Thoracic aorta (tissue), 1 donor: ENCODE measurements around a stretch of chr17.

GRCh38 chr17:40017313-40018130 lies 2.3 kb downstream of the CSF3 start:
- RAMPAGE, long total RNA: no peak

- RAMPAGE, long total RNA: no peak
These were observed 4.1 kb downstream of the CSF3 start for GRCh38 chr17:40019160-40019919.

DNA sequence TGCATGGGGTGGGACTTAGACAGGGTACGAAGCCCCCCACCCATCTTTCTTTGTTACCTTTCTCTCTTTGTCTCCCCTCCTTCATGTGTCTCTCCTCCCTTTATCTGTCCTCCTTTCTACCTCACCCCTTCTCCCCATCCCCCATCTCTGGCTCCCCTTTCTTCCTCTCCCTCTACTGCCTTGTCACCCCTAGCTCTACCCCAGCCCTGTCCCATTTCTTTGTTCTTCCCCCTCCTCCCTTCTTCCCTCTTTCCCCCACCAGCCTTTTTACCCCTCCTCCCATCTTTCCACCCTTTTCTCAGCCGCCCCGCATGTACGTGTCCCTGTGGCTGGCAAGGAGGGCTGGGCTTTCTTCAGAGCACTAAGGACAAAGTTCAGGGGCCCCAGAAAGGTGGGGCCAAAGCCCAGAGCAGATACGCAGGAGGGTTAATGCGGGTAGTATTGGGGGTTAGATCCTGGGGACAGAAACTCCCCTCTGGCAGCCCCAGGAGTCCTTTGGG lies 8.1 kb downstream of the THRA start:
- RAMPAGE, long total RNA: no peak

- RAMPAGE, long total RNA: no peak
These were observed 11.6 kb downstream of the THRA start for GRCh38 chr17:40074183-40074847.

GRCh38 chr17:40086691-40087392 lies 13.5 kb downstream of the NR1D1 start:
- RAMPAGE, long total RNA: start-site peak on the plus strand at chr17:40086808-40086817, 21 reads; start-site peak on the plus strand at chr17:40087043-40087156, 23 reads

GRCh38 chr17:40109985-40110992 lies 9.9 kb upstream of the NR1D1 start:
- RAMPAGE, long total RNA: no peak

- RAMPAGE, long total RNA: no peak
These were observed 1.3 kb downstream of the MSL1 start for GRCh38 chr17:40122918-40123592.

- RAMPAGE, long total RNA: no peak
These were observed 4.2 kb downstream of the MSL1 start for GRCh38 chr17:40125886-40126494.

- RAMPAGE, long total RNA: no peak
These were observed 14.6 kb upstream of the CDC6 start for GRCh38 chr17:40272929-40273658.

GRCh38 chr17:40316407-40317235 lies 7.6 kb downstream of the RARA start:
- RAMPAGE, long total RNA: no peak

GRCh38 chr17:40321734-40321980 lies 12.7 kb downstream of the RARA start:
- RAMPAGE, long total RNA: no peak

- RAMPAGE, long total RNA: no peak
These were observed 12.9 kb downstream of the RARA start for GRCh38 chr17:40321981-40322149.

DNA sequence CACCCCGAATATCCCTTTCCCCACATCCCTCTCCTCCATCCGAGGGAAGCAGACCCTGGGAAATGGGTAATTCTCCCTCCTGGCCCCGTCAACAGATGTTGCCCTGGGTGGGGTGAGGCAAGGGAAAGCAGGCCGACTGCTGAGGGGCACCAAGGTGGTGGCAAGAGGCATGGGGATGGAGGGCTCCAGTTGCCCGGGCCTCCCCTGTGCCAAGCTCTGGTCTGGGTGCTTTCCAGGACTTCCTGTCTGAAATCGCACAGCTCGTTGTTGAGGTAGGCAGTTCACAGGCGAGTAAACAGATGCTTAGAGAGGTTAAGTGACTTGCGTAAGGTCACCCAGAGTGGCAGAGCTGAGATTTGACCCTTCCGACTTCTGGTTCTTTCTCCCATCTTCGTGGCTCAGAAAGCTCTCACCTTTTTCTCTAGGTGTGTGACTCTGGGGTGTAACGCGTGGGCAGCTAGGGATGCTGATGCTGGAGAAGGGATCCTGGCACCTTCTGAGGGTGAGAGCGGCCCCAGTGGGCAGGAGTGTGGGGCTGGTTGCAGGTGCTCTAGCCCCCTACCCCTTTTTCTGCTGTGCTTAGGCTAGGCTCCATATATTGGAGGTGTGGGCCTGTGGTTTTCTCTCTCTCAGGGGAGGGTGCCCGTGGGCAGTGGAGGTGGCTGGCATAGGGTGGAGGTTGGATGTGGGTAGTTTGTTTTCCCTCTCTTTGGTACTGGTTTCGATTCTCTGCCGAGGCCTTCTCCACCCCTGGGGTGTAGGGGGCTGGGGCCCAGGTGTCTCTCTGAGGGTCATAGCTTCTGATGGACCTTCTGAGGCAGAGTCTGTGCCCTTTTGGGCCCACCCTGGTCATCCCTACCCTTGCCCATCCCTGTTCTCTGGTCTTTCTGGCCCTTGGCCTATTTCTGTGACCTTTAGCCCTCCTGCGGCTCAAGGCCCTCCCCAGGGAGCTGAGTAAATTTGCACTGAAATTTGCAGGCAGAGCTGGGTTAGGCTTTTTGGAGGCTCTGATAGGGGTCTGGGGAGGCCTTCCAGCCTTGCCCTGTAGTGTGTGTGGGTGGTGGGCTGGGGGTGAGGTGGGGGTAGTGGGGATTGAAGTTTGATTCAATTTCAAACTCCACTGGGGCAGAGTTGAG lies 17.4 kb downstream of the RARA start:
- RAMPAGE, long total RNA: no peak

DNA sequence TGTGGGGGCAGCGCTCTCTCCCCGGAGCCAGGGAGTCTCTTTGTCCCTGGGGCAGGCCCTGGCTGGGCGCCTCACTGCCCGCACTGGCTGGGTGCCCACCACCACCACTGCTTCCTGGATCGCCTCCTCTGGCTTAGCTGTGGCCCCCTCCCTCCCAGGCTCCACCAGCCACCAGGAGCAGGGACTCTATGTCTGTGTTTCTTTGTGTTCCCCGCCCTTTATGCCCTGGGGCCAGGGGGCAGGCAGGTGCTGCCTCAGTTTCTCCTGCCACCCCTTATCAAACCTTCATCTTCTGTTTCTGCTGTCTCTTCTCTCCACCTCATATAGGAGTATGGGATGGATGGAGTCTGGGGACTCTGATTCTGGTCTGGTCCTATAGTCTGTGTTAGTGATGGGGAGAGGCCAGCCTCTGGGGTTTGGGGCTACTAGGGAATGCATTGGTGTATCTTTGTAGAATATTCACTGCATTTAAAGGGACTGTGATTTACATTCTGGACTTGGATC lies 23.6 kb downstream of the RARA start:
- RAMPAGE, long total RNA: no peak

- RAMPAGE, long total RNA: no peak
These were observed 25.2 kb downstream of the GJD3 start for GRCh38 chr17:40338991-40340119.

DNA sequence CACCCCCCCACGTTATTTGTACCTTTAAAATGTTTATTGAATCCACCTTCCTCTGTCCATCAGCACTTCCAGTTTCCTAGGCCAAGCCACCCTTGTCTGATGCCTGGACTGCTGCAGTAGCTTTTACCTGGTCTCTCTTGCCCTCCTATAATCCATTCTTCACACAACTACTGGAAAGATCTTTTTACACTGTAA lies 24.5 kb downstream of the GJD3 start:
- RAMPAGE, long total RNA: no peak

DNA sequence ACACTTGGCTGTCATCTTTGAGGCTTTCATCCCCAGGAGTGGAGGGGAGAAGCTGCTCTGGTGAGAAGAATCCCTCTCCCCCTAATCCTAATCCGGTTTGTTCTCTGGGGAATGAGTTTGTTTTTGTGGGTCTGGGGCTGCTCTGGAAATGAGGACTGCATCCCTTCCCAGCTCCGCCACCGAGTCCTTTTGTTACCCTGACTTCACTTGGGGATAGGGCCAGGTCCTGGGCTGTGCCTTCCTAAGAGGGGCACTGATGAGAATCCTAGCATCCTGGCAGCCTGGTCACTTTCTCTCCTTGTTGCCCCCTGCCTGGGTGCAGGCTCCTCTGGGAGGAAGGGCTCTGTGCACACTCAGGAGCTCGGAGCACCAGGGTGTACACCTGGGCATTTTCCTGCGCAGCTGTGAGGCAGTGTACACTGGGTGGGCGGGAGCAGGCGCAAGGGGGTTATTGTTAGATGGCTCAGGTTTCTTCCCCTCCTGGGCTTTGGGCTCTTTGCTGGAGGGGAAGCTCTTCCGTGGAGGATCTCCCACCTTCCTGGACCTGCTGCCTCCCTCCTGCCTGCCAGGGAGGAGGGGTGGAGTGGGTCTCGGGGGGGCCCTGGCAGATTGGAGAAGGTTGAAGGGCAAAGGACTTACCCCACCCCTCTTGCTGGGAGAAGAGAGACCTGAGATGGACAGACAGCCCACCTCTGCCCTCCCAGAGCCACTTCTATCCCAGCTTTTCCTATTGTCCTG lies 20.9 kb downstream of the GJD3 start:
- RAMPAGE, long total RNA: no peak

DNA sequence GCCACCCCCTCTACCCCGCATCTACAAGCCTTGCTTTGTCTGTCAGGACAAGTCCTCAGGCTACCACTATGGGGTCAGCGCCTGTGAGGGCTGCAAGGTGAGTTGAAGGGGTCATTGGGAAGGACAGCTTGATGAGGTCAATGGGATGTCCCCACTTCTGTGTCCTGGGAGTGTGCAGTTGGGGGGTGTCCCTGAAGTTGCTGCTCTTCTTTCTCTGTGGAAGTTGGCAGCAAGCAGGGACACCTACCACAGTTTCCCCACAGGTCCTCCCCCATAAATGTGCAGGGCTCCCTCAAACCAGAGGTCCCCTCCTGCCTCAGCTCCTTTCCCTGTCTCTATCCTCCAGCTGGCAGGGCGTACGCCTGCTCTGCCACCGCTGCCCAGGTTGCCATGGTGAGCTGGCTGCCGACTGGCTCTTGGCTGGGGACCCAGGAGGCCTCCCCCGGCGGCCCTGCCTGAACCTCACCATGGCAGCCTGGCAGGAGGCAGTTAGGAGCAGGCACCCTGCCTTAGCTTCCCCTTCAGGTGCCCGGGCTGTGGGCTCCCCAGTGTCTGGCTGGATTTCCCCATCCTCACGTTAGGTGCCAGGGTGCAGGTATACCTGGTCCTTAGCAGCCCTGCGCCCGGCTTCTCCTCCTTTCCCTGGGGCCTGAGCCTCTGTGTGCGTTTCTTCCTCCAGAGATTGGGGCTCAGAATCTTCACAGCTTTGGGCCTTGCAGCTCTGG lies 16.0 kb downstream of the GJD3 start:
- RAMPAGE, long total RNA: no peak

DNA sequence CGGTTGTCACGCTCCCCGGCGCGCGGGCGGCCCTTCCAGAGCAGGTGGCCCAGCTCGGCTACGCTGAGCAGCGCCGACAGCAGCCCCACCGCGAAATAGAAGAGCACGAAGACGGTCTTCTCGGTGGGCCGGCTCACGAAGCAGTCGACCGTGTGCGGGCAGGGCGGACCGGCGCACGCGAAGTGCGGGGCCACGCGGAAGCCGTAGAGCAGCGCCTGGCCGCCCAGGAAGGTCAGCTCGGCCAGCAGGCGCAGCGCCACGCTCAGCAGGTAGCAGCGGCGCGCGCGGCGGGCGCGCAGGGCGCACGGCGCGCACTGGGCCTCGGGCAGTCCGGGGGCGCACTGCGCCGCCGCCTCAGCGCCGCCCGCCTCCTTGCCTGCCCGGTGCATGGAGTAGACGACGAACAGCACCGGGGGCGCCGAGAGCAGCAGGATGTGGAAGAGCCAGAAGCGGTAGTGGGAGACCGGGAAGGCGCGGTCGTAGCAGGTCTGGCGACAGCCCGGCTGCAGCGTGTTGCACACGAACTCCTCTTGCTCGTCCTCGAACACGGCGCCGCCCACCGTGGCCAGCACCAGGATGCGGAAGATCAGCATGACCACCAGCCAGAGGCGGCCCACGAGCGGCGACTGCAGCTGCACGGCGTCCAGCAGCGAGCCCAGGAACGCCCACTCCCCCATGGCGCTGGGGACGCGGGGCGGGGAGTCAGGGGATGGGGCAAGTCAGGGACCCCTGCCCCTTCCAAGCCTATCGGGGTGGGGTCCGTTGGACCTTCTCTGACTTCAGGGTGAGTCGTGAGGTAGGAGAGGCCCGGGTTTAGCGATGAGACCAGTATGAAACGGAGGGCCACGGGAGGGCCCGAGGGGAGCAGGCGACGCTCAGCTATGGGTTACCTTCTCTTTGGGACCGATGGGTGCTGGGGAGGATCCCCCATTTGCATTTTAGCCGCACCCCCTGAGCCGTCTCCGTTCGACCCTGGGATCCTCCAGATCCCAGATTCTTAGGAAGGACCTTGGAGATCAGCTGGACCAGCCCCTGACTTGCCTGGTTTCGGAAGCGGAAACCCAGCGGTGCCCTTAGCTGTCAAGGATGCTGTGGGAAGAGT lies 1.0 kb downstream of the GJD3 start:
- RAMPAGE, long total RNA: no peak

- RAMPAGE, long total RNA: no peak
These were observed 21.6 kb downstream of the TOP2A start for GRCh38 chr17:40396152-40396516.